Parotid gland (tissue), 1 donor: ENCODE results near the gene TMEM178B.

DNA sequence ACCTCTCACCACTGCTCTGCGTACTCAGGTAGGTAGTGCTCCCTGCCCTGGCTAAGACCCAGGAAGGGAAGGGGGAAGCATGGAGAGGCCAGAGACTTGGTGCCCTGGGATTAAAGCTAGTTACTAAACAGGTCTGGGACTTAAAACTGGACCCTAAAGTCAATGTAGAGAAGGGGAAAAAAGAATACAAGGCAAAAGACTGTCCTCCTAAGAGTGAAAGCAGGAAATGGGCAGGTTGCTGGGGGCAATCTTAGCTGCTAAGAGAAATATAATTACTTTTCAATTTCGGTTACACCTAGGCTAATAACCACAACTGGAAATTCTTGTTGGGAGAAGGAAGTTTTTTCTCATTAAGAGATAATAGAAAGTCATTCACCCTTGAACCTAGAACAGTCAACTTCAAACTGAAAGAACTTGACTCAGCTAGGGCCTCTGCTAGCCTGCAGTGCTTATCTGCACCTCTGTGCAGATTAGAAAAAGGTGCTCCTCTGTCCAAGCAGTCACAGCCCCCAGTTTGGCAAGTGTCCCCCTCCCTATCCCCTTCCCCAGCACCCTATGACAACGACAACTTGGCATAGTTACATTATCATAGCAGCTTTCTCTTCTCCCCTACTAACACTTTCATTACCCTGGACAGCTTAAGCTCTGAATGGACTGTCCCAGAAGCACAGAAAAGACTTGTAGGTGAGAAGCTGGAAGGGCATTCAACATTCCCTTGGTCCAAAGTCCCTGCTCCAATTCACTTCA, 65.7 kb upstream of the KDM7A start:
- PRO-cap, result no peak

- PRO-cap, result no peak
Measured at GRCh38 chr7:140275410-140276019, 98.7 kb upstream of the KDM7A start.

GRCh38 chr7:140488246-140488506, 8.9 kb upstream of the MKRN1 start:
- PRO-cap, result no peak

DNA sequence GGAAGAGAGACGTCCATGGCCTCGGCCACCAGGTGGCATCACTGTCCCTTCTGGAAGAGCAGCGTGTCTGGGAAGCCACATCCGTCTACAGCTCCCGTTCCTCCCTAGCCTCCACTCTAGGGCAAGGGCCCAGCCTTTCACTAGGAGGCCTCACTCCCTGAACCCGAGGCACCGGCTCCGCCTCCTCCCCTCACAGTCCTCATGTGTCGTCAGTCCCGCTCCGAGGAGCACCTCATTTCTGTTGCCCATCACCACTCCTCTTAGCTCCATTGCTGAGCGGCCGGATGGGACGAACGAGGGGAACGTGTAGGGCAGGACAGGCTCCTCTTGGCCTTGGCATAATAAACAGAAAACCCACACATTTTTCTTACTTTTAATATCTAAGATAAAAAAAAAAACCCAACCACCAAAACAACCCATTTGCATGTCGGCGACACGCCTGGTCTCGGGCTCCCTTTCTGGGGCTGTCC, 38.8 kb upstream of the MKRN1 start:
- PRO-cap, result no peak

DNA sequence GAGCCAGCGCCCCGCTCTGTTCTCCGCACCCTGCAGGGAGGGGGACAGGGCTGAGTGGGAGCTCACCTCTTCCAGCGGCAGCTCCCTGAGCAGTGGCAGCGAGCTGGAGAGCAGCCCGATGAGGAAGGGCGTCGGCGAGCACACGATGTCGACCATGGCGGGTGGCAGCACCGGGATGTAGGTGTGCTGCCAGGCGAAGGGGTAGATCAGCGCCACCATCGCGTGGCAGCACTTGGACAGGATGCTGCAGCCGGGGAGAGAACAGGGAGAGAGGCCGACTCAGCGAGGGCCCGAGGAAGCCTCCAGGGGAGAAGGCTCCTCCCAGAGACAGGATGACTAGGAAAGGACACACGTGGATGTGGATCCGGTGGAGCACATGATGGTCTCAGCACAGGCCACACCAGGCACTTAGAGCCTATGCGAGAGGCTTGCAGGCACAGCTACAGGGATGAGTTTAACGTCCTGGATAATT, 48.0 kb upstream of the MKRN1 start:
- PRO-cap, result no peak

DNA sequence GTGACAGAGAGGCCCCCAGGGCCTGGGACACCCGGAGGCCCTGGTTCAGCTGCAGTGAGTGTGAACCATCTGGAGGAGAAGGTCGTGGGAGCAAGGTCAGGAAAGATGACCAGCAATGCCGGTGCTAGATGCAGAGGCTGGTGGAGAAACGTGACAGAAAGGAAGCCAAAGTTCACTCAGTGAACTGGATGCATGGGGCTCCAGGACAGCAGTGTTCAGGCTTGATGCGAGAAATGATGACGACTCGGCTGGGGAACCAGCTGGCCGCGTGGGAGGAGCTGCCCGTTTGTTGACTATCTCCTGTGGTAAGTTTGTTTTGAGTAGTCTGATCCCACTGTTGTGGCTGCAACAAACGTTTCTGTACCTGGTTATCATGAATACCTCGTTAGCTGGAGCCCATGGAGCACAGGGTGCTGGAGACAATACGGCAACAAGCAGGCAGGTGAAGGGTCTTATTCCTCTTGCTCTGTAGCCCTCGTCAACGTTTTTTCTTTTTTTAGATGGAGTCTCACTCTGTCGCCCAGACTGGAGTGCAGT, 54.2 kb upstream of the MKRN1 start:
- PRO-cap, result no peak

DNA sequence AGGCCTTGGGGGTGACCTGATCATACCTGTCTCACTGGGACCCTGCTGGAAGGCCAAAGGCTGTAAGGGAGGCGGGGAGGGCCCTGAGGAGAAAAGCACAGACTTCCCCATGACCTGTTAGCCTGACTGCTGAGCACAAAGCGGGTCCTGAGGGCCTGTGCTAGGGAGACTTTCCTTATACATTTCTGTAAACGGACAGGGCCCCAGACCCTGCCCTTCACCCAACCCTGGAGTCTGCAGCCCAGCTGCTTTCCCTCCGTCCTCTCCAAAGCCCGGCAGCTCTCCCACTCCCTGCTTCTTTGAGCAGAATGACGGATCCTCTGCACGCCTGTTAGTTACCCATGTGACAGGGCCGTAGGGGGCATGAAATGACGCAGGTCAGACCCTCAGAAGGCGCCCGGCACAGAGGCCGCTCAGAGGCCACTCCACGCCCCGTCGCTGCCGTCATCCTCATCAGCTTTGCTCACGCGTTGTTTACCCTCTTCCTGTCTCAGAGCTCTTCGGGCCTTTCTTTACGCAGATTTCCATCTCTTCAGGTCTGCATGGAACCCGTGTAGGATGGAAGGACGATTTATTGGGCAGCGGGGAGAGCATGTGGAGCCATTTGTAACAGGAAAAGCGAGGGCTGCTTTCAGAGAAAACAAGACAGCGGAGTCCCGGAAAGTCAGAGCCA, 60.1 kb upstream of the MKRN1 start:
- PRO-cap, result no peak

DNA sequence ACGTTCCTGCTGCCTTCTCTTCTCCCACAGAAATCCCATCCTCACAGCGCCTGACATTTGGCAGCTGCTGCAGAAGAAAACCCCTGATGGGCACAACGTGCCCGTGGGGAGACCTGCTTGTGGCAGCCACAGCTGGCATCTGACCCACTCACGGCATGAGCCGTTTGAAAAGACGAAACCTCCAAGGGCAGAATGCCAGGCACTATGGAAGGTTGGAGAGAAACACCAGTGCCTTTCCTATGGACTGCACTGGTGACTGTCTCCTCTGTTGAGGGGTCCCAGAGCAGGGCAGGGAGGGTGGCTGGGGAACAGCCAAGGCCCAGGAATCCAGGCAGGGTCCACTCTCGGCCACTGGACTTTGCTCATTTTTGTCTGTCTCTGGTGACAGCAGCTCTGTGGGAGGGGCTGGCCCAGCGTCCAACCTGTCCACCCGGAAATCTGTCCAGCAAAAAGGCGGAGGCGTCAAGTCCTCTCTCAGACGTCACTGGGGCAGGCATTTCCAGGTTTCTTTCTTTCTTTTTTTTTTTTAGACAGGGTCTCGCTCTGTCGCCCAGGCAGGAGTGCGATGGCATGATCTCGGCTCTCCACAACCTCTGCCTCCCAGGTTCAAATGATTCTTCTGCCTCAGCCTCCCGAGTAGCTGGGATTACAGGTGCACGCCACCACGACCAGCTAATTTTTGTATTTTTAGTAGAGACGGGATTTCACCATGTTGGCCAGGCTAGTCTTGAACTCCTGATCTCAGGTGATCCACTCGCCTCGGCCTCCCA, 61.1 kb upstream of the MKRN1 start:
- PRO-cap, result no peak

- PRO-cap, result no peak
Measured at GRCh38 chr7:140720540-140721327, 24.2 kb downstream of the NDUFB2 start.

- PRO-cap, result no peak
Measured at GRCh38 chr7:141073800-141075035, at the start of gene TMEM178B. Gene TMEM178B, plus strand, starts transcription at chr7:141074064.

DNA sequence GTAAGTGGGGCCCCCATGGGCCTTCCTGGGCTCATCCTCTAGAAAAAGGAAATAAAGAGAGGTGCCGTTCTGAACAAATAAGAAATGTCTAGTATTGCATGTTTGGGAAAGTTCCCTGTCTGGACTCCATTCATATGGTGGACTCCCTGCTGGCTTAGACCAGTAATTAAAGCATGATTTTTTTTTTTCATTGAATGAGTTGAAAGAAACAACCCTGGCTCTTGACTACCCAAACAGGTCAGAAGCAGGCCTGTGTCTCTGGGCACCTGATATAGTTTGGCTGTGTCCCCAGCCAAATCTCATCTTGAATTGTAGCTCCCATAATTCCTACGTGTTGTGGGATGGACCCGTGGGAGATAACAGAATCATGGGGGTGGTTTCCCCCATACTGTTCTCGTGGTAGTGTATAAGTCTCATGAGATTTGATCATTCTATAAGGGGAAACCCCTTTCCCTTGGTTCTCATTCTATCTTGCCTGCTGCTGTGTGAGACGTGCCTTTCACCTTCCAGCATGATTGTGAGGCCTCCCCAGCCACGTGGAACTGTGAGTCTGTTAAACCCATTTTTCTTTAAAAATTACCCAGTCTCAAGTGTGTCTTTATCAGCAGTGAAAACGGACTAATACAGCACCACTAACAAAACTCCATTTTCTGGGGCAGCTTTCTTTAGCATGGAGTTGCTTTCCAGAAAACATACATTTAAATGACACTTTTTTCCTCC, 206.3 kb downstream of the TMEM178B start:
- PRO-cap, result no peak

DNA sequence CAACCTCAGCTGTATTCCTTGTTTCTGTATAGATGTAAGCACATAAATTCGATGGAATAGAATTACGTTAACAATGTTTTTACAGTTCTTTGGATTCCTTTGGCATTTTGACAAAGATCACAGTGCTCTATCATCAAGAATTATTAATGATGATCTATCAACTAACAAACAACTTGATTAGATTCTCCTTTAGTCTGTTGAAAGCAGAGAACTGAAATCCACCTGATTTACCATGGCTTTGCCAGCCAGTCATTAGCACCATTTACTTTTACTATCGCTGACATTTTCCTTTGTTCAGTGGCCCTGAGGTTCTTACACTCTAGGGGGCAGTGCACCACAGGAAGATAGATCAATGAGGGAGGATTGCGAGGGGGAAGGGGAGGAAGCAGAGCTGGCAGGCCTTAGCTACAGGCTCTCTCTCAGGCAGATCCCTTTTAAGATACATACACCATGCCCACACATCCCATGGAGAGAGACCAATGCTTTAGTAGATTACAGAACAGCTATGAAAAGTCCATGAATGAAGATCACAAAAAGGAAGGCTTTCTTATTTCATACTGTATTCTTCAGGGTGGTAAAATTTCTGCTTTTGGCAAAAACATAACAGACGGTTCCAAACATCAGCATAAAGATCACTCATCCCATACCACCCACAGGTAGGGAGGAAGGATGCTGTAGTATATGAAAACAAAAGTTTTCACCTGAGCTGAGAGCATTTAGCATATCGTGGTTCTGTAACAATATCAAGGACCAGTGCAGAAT, 47.5 kb downstream of the DENND11 start:
- PRO-cap, result no peak

DNA sequence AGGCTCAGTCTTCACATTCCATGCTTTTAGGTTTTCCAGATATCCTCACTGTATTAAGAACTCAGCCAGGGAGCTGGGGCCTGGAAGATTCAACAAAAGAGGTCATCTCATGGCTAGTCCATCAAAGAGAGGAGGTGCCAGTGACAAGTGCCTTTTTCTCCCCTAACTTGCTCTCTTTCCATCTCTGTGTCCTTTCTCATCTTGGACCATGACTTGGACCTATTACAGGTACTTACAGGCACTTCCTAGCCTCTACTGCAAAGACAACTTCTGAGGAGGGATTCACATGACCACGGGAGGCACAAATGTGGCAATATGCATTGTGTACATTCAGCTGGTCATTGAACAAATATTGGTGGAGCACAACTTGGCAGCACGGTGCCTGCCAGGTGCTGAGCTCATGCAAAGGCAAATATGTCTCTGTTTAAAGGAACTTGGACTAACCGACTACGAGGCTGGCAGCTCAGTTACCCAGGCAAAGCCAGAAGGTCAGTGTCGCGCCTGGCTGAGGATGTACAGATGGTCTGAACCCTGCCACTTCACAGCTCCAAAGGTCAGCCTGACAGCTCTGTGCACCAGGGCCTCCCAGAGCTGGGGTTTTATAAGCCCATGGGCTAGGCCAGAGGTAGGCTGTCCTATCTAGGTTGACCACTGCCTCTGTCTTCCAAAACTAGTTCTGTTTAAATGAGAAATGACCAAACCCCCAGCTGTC, 6.2 kb downstream of the DENND11 start:
- PRO-cap, result no peak

GRCh38 chr7:141701446-141702014, 436 bp downstream of the DENND11 start:
- PRO-cap, result unidirectional peak, plus-strand start at chr7:141701604

DNA sequence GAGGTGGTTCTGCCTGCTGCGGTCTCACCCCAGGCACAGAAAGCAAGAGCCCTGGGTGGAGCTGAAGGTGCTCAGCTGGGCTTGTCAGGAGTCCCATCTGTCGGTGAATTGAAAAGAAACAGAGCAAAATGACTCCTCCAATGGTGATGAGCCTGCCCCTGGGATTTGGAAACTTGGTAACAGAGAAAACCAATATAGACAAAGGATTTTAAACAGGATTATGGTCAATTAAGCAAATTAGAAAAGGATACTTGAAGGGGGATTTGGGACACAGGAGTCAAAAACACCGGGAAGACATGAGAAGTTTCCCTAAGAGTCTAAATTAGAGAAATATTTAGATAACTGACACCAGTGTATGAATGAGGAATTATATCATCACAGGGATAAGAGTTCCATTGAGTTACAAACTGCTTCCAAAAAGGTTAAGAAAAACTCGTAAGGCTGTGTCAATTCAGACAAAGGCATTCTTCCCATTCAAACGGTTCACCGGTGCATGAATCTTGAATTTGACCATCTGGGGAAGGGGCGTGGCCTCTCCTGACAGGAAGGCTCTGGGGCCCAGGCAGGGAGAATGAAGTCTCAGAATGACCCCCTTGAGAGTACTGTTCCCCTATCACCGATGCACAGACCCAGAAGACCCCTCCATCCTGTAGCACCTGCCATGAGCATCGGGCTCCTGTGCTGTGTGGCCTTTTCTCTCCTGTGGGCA, 70.0 kb upstream of the PRSS58 start:
- PRO-cap, result no peak

DNA sequence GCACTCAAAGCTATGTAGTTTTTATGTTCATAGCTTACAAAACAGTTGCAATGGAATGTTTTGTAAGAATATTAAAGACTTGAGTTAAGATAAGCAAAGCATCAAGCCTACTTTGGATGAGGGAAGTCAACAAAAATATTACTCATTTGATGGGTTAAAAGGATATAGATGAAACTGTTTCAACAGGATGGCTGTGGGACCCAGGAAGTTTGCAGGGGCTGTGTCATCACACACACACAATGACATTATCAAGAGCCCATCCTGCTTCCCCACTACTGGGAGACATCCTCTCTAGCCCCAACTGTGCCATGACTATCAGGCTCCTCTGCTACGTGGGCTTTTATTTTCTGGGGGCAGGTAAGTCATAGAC, 78.8 kb upstream of the PRSS1 start:
- PRO-cap, result no peak

DNA sequence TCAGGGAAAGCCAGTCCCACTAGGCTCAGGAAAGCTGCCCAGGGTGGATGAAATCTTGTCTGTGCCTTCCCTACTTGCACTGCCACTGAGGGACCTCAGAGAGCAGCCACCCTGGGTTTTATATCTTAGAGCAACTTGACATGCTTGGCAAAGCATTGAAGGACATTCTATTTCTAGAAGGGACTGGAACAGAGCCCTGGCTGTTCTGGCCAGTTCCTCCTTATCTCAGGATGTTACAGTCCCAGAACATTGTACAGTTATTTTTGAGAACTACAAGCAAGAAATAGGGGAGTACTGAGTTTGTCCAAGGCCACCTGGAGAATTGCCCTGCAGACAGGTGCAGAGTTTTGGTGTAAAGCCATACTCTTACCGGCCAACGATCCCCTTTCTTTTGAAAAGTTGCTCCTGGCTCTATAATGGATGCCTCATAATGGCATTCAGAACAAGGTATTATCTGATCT, 7.3 kb upstream of the PRSS1 start:
- PRO-cap, result no peak

- PRO-cap, result no peak
Measured at GRCh38 chr7:142787851-142788102, 17.0 kb downstream of the PRSS2 start.

DNA sequence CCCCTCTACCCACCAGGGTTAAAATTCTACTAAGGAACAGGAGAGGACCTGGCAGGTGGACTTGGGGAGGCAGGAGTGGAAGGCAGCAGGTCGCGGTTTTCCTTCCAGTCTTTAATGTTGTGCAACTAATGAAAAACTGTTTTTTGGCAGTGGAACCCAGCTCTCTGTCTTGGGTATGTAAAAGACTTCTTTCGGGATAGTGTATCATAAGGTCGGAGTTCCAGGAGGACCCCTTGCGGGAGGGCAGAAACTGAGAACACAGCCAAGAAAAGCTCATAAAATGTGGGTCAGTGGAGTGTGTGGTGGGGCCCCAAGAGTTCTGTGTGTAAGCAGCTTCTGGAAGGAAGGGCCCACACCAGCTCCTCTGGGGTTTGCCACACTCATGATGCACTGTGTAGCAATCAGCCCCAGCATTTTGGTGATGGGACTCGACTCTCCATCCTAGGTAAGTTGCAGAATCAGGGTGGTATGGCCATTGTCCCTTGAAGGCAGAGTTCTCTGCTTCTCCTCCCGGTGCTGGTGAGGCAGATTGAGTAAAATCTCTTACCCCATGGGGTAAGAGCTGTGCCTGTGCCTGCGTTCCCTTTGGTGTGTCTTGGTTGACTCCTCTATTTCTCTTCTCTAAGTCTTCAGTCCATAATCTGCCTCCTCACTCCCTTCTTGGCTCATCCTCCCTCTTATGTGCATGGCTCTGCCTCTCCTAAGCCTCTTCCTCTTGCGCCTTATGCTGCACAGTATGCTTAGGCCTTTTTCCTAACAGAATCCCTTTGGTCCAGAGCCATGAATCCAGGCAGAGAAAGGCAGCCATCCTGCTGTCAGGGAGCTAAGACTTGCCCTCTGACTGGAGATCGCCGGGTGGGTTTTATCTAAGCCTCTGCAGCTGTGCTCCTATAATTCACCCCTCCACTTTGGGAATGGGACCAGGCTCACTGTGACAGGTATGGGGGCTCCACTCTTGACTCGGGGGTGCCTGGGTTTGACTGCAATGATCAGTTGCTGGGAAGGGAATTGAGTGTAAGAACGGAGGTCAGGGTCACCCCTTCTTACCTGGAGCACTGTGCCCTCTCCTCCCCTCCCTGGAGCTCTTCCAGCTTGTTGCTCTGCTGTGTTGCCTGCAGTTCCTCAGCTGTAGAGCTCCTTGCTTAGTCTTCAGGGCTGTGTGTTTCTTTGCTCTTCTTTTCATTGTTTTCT, 17.7 kb downstream of the PRSS2 start:
- PRO-cap, result no peak

DNA sequence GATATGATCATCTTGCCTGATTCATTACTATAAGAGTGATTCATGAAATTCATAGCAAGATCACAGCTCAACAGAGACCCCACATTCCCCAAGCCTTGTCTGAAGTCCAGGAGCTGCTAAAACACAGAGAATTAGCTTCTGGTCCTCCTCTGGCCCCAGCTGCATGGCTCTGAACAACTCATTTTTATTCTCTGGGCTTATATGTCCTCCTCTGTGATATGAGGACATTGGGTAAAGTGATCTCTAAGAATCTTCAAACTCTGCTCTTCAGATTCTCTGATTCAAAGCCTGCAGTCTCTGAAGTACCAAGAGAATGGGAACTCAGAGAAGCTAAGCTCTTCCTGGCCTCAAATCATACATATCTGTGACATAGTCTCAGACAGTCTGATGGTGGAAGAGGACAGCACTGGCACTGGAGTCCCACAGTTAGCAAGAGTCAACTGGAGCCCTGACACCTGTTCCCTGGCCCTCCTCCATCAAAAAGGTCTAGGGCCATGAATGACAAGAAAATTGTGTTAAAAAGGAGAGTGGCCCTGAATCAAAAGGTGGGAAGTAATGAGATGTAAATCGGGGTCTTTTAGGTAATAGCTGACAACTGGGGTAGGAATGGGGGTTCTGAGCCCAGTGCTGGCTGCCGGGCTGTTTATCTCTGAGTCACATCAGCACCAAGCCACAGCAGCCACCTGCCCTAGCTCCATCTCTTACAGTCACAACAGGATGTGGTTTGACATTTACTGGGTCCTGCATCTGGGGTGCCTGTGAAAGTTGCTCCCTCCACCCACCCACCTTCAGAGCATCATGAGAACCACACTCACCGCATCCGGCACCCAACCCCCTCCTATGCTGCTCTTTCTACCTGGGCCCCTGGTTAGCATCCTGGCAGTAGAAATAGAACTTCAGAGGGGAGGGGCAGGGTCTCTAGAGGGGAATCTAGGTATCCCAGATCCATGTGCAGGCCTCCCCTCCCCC, 37.7 kb downstream of the PRSS2 start:
- PRO-cap, result unidirectional peak, plus-strand start at position 382 of the sequence